ENCODE results near the gene CWC22.

- PRO-cap, result no peak
- RAMPAGE, long total RNA, 5 experiments, result no peak in any of the 5 experiments
- RRBS, result no CpG with 5 or more reads among the region's 8 CpGs
These were observed 1.0 kb downstream of the CWC22 start for GRCh38 chr2:180005963-180006560.

DNA sequence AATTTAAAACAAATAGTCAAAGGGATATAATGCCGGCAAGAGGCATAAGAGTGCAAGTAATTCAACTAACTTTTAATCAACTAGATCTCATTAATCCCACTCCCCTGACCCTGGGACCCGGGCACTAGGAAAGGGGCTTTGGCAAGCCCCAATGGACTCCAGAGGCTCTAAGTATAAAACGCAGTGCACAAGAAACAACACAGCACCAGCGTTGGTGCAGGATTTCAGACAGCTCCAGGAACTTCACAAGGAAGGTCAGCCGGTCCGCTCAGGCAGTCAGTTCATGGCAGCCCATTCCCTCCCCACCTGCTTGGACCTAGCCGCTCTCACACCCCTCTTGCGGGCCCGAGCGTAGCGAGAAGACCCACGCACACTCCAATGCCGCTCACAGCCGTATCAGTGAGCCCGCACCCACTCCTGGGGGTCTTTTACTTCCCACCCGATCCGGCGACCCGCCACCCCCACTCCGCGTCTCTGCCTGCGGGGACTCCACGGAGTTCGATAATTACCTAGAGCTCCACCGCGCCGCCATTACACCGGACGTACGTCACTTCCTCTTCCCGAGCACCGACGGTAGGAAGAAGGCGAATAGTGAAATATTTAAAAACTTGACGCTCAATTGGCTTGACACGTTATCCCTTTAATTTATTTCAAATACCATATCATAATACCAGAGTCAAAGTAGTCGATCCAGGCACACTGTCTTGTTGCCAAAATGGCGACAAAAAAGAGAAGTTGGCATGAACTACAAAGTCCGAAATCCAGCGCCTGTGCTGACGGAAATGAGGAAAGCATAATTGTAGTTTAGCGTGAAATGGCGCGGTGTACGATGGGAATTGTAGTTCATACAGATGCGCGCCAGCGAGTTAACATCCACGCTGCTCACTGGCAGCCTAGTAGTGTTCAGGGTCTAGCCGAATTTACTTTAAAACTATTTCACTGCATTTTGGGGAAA, at the start of gene CWC22:
CWC22 (minus strand) TSS at position 737 of the 955 bp plus-strand sequence.
- PRO-cap, result unidirectional peak, minus-strand start at position 533 of the sequence
- RAMPAGE, long total RNA, 5 experiments, result start-site peak on the minus strand in 3 of 5 experiments, centred at positions 541 to 547 of the sequence, 30 to 127 reads per replicate
- RRBS, result 1% methylated on average over 9 of the region's 50 CpGs

GRCh38 chr2:180590876-180591360, 389.5 kb upstream of the UBE2E3 start:
- PRO-cap, result no peak
- RAMPAGE, long total RNA, 5 experiments, result no peak in any of the 5 experiments
- RRBS, result no CpG with 5 or more reads among the region's 8 CpGs

- PRO-cap, result no peak
- RAMPAGE, long total RNA, 5 experiments, result no peak in any of the 5 experiments
- RRBS, result no CpG with 5 or more reads among the region's 6 CpGs
These were observed 184.9 kb downstream of the UBE2E3 start for GRCh38 chr2:181165234-181165831.

GRCh38 chr2:181309204-181309484, 148.0 kb upstream of the ITGA4 start:
- PRO-cap, result no peak
- RAMPAGE, long total RNA, 5 experiments, result no peak in any of the 5 experiments
- RRBS, result no CpG with 5 or more reads among the region's 2 CpGs

DNA sequence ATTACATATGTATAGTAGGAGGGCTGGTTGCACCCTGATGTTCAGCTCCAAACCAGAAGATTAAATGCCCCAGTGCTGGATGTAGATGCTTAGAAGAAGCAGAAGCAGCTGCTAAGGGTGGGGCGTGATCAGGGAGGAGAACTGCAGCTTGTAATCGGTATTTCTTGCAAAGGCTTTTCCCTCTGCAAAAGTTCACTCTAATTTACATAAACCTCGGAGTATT, 145.3 kb upstream of the ITGA4 start:
- PRO-cap, result no peak
- RAMPAGE, long total RNA, 5 experiments, result no peak in any of the 5 experiments
- RRBS, result no CpG with 5 or more reads among the region's 3 CpGs

- PRO-cap, result no peak
- RAMPAGE, long total RNA, 5 experiments, result no peak in any of the 5 experiments
- RRBS, result no CpG with 5 or more reads among the region's 1 CpG
These were observed 63.0 kb upstream of the ITGA4 start for GRCh38 chr2:181394219-181394572.

DNA sequence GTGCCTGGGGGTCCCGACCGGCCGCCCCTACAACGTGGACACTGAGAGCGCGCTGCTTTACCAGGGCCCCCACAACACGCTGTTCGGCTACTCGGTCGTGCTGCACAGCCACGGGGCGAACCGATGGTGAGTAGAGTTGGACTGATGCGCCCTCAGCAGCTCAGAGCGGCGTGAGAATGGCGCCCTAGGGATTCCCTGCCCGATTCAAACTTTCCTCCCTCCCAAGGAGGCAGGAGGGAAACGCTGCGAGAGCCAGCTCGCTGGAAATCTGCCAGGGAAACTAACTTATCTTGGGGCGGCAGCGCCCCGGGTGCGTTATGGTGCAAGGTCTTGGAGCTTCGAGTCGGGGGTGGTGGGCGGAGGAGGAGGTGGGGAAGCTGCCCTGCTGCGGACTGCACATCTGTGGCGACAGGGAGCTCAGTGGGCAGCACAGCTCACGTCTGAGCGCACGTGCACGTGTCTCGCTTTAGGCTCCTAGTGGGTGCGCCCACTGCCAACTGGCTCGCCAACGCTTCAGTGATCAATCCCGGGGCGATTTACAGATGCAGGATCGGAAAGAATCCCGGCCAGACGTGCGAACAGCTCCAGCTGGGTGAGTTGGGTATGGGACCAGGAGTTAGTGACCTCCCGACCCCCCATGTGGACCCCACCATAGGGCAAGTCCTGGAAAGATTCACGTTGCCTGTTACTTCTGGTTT, 689 bp downstream of the ITGA4 start:
- PRO-cap, result bidirectional peak, plus-strand start at position 403 of the sequence, minus-strand start at position 442 of the sequence
- RAMPAGE, long total RNA, 5 experiments, result start-site peak on the plus strand in 4 of 5 experiments, centred at positions 448 to 514 of the sequence, 5 to 42 reads per replicate
- RRBS, result no CpG with 5 or more reads among the region's 46 CpGs

DNA sequence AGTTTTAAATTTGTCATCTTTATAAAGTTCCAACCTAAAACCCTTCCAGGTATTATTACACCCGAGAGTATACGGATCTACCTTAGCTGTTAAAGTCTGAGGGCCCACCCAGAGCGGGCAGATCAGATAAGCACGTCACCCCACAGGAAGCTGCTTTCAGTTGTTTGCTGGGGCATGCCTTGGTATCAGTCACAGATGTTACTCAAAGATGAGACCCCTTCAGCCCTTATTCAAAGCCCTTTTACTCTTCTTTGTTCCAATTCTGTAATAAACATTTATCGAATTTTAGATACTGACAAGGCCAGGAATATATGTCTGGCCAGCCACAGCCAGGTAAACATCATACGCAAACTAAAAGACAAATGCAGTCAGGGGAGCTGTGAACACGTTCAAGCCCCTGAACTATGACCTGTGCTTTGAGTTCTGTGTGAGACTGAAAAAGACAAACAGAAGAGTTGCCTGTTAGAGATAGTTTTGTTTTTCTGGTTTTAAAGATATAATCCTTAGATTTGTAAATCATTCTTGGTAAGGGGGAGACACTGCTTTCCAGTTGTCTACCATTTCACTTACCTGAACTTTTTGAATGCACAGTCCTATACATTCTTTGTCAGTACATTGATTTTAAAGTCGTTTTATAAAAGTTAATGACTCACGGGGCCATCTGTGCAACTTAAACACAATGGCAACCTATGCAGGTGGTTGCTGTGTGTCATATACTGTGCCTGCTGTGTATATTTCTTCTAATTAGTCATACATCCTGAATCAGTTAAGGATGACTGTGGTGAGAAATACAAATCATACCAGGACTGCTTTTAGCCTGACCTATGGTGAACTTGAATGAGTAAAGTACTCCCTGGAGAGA, 100.6 kb upstream of the ITPRID2 start:
- PRO-cap, result no peak
- RAMPAGE, long total RNA, 5 experiments, result no peak in any of the 5 experiments
- RRBS, result no CpG with 5 or more reads among the region's 9 CpGs

- PRO-cap, result no peak
- RAMPAGE, long total RNA, 5 experiments, result no peak in any of the 5 experiments
- RRBS, result no CpG with 5 or more reads among the region's 6 CpGs
These were observed 8.9 kb downstream of the ITPRID2 start for GRCh38 chr2:181900076-181901157.

DNA sequence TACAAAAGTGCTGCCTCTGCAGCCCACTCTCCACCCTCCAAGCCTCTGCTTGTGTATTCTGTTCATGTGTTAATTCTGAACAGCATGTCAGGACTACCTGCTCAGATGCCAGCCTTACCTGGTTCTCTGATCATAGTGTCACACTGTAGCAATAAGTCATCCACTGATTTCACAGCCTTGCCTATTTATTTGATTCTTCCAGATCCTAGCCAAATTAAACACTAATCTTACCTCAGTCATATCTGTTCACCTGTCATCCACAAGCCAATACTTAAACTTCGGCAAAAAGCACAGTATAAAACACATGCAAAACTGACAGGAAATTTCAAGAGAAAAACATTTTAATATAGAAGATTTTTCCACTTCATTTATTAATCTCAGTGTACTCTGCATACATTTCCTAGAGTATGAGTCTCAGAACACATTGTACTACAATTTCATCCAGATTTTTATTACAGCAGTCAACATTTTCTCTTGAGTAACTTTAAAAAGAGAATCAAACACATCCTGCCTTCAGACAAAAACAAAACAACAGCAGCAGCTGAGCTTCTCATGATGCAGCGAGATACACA, 64.9 kb downstream of the PPP1R1C start:
- PRO-cap, result no peak
- RAMPAGE, long total RNA, 5 experiments, result no peak in any of the 5 experiments
- RRBS, result no CpG with 5 or more reads among the region's 2 CpGs

DNA sequence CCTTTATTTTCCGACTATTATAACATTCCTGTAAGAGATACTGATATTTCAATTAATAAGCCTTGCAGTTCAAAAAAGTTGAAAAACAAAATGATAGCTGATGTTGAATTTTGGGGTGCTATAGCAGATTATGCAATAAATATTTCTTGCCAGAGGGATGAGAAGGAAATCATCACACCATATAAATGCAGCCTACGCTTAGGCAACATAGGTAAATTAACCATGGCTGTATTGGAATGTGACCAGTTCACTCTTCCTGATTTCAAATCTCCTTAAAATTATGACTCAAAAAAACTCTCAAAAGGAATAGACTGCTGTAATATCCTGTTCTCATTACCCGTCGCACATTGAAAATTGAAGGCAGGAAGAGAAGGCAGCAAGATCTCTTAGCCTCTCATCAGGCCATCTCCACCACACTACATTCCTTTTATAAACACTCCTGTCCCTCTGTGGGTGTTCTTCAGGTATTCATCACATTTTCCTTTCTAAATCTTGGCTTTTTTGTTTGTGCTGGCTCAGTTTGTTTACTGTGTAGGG, 83.1 kb downstream of the PPP1R1C start:
- PRO-cap, result no peak
- RAMPAGE, long total RNA, 5 experiments, result no peak in any of the 5 experiments
- RRBS, result no CpG with 5 or more reads among the region's 4 CpGs

GRCh38 chr2:182330469-182331337, 96.1 kb downstream of the PDE1A start:
- PRO-cap, result no peak
- RAMPAGE, long total RNA, 5 experiments, result no peak in any of the 5 experiments
- RRBS, result no CpG with 5 or more reads among the region's 5 CpGs

- PRO-cap, result no peak
- RAMPAGE, long total RNA, 5 experiments, result start-site peak on the minus strand in 1 of 5 experiments, at chr2:182409195-182409308 at its widest, 10 reads per replicate
- RRBS, result no CpG with 5 or more reads among the region's 6 CpGs
These were observed 17.9 kb downstream of the PDE1A start for GRCh38 chr2:182408881-182409458.

- PRO-cap, result no peak
- RAMPAGE, long total RNA, 5 experiments, result no peak in any of the 5 experiments
- RRBS, result no CpG with 5 or more reads among the region's 1 CpG
These were observed 46.4 kb upstream of the FRZB start for GRCh38 chr2:182912825-182913233.

DNA sequence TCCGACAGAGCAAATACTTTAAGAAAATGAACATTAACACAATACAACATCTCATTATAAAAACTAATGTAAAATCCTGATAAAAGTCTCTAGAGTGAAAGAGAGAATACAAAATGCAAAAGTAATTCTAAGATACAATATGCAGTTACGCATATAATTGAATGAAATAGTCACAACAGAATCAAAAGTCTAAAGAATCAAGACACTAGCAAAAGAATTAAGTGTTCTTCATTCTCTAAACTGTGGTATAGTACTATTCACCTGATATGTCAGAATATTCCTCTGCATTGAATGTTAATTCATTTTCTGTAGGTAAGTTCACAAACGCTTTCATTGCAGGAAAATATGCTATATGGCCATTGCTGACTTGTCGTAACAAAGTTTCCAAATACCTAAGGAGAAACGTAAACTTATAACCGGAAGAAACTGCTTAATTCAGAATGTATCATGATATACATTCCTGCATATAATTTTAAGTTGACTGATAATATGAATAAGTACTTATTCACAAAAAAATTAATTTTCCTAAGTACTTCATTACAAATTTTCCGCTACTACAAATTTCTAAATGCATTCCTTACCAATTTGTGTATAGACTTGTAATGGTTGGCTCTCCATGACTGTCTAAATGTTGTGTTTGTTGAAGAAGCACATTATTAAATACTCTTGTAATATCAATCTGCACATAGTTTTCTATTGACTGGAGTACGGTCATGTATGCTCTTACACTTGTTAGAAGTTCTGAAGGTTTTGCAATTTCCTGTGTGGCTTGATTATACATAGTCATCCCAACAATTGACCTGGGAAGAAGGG, 85.5 kb downstream of the NCKAP1 start:
- PRO-cap, result no peak
- RAMPAGE, long total RNA, 5 experiments, result start-site peak on the minus strand in 1 of 5 experiments, centred at position 528 of the sequence, 21 reads per replicate
- RRBS, result no CpG with 5 or more reads among the region's 8 CpGs

- PRO-cap, result no peak
- RAMPAGE, long total RNA, 5 experiments, result no peak in any of the 5 experiments
- RRBS, result no CpG with 5 or more reads among the region's 5 CpGs
These were observed 76.2 kb downstream of the NCKAP1 start for GRCh38 chr2:182962086-182962444.

DNA sequence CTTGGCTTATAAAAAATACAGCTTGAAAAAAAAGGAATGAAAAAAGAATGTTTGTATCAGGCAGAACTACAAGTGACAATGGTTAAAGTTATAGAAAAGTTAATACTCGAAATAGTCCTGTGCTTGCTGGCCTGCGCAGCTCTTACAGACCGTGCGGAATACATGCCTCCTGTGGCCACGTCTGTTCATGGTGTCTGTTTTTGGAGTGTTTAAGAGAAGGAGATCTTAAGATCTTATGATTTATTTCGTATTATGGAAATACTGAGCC, 846 bp downstream of the DUSP19 start:
- PRO-cap, result unidirectional peak, plus-strand start at position 145 of the sequence
- RAMPAGE, long total RNA, 5 experiments, result no peak in any of the 5 experiments
- RRBS, result no CpG with 5 or more reads among the region's 6 CpGs

DNA sequence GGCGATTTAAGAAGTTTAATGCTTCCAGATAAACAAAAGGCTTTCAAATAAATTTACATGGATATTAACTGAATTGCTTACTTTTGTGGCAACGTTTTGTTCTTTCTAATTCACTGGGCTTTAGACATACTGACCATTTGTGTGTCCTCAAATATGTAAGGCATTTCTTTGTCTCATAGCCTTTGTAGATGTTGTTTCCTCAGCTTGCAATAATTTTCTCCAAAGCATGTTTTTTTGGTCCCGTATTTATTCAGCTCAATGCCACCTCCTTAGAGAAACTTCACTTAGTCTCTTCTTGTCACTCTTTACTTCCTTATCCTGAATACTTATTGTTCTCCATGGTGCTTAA, 98.5 kb downstream of the NUP35 start:
- PRO-cap, result no peak
- RAMPAGE, long total RNA, 5 experiments, result no peak in any of the 5 experiments
- RRBS, result no CpG with 5 or more reads among the region's 3 CpGs

GRCh38 chr2:186544218-186544915, 45.5 kb upstream of the ITGAV start:
- PRO-cap, result no peak
- RAMPAGE, long total RNA, 5 experiments, result no peak in any of the 5 experiments
- RRBS, result no CpG with 5 or more reads among the region's 3 CpGs

All from stomach (tissue), 7 donors.